Diencephalon (tissue), 2 donors: ENCODE data around the genes TAGLN and BACE1.

- RAMPAGE, long total RNA = no peak
Observed at GRCh38 chr11:115523934-115524333, 19.7 kb upstream of the CADM1 start.

DNA sequence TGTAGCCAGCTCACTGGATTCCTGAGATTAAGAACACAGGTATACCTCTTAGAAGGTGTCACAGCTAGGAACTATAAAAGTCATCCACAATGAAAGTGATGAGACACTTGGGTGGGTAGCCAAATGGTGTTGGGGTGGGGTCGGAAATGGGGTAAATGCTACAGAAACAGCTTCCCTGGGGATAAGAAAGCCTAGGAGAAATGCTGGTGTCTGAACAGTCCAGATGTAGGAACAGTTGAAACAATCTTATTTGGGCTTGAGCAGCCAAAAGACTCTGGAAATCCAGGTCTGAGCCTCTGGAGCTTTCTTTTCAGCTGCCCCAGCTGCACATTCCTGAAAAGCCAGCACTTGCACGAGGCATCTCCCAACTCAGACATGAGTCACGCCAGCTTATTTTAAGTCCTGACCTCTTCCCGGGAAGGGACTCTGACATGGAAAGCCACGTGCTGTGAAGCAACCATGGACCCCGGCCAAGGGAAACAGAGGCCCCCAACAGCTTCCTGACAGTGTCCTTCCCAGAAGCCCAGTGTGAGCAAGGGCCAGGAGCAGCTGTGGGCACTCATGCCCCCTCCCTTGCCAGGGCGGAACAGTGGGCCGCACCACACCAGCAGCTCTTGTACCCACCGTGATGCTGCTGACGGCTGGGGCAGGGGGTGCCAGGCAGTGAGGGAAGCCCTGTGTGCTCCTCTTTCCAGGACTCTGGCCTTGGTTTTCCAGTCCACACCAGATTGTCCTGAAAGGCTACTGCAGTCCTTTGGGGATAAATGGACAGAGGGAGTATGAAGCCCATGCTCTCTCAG, 118.7 kb upstream of the CADM1 start:
- RAMPAGE, long total RNA = no peak

GRCh38 chr11:115720387-115721023, 216.3 kb upstream of the CADM1 start:
- RAMPAGE, long total RNA = no peak

DNA sequence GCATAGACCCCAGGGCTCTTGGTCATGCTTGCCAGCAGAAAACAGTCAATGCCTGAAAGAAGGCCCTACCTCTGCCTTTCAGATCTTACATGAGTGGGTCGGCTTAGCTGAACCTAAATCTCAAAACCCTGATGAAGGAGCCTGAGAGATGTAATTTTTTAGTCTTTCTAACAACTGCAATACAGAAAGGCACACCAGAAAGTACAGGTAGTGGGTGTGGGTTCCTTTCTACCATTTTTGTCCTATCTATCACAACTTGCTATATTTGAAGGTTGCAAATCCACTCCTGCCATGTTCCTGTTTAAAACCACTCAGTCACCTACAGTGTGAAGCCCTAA, 336.0 kb upstream of the CADM1 start:
- RAMPAGE, long total RNA = no peak

DNA sequence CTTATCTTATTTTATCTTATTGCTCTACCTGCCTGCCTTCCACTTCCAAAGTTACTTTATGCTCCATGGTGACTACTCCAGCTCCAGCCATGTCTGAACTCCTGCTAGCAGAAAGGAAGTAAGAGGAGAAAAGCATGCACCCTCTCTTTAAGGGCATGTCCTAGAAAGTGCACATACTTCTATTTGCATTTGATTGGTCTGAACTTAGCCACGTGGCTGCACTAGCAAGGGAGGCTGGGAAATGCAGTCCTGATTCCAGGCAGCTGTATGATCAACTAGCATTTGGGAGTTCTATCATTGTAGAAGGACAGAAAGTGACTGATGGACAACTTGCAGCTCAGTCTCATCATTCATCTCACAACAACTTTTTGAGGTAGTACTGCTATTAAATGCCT, 515.7 kb downstream of the BUD13 start:
- RAMPAGE, long total RNA = no peak

GRCh38 chr11:116788557-116788920, 716 bp upstream of the ZPR1 start:
- RAMPAGE, long total RNA = no peak

GRCh38 chr11:116816278-116816686, 6.8 kb downstream of the APOA4 start:
- RAMPAGE, long total RNA = no peak

DNA sequence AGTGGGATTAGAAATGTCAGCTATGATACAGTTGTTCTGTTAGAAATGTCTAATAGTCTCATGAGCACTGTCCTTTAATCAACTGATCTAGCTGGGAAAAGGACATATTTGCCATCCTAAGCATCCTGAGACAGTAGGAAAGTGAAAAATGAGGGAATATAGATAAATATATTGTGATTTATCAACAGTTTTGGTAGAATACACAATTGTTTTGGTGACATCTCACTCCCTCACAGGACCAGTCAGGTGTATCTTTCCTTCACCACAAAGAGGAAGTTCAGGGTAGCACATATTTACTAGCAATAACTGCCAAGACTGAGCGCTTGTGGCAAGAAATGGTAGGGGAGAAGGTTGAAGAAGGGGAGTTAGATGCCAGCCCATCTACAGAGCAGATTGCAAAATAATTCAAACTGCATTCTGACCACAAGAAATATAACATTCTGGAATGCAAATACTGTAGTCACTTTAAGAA, 90.9 kb upstream of the APOA1 start:
- RAMPAGE, long total RNA = no peak

GRCh38 chr11:116984128-116984656, 114.0 kb downstream of the SIK3 start:
- RAMPAGE, long total RNA = no peak

DNA sequence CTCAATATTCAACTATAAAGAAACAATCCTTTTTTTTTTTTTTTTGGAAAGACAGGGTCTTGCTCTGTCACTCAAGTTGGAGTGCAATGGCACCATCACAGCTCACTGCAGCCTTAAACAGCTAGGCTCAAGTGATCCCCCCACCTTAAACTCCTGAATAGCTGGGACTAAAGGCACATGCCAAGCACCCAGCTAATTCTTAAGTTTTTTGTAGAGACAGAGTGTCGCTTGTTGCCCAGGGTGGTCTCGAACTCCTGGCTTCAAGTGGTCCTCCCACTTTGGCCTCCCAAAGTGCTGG, 31.8 kb downstream of the SIK3 start:
- RAMPAGE, long total RNA = no peak

GRCh38 chr11:117071029-117071887, 27.0 kb downstream of the SIK3 start:
- RAMPAGE, long total RNA = no peak

GRCh38 chr11:117079614-117080412, 18.4 kb downstream of the SIK3 start:
- RAMPAGE, long total RNA = no peak

GRCh38 chr11:117196865-117197656, 2.1 kb upstream of the TAGLN start:
- RAMPAGE, long total RNA = no peak

DNA sequence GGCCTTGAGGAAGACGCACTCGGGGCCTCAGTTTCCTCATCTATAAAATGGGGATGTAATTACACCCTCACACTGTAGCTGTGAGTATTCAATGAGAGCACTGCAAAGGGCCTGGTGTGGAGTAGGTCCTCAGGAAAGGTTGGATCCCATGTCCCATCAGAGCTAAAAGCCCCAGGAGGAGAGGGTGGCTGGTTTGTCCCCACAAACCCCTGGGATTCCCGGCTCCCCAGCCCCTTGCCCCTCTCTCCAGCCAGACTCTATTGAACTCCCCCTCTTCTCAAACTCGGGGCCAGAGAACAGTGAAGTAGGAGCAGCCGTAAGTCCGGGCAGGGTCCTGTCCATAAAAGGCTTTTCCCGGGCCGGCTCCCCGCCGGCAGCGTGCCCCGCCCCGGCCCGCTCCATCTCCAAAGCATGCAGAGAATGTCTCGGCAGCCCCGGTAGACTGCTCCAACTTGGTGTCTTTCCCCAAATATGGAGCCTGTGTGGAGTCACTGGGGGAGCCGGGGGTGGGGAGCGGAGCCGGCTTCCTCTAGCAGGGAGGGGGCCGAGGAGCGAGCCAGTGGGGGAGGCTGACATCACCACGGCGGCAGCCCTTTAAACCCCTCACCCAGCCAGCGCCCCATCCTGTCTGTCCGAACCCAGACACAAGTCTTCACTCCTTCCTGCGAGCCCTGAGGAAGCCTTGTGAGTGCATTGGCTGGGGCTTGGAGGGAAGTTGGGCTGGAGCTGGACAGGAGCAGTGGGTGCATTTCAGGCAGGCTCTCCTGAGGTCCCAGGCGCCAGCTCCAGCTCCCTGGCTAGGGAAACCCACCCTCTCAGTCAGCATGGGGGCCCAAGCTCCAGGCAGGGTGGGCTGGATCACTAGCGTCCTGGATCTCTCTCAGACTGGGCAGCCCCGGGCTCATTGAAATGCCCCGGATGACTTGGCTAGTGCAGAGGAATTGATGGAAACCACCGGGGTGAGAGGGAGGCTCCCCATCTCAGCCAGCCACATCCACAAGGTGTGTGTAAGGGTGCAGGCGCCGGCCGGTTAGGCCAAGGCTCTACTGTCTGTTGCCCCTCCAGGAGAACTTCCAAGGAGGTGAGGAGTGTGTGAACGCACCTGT, at the start of gene TAGLN:
Gene TAGLN, plus strand, starts transcription at position 622 of the 1,106 bp plus-strand sequence.
- RAMPAGE, long total RNA = no peak

DNA sequence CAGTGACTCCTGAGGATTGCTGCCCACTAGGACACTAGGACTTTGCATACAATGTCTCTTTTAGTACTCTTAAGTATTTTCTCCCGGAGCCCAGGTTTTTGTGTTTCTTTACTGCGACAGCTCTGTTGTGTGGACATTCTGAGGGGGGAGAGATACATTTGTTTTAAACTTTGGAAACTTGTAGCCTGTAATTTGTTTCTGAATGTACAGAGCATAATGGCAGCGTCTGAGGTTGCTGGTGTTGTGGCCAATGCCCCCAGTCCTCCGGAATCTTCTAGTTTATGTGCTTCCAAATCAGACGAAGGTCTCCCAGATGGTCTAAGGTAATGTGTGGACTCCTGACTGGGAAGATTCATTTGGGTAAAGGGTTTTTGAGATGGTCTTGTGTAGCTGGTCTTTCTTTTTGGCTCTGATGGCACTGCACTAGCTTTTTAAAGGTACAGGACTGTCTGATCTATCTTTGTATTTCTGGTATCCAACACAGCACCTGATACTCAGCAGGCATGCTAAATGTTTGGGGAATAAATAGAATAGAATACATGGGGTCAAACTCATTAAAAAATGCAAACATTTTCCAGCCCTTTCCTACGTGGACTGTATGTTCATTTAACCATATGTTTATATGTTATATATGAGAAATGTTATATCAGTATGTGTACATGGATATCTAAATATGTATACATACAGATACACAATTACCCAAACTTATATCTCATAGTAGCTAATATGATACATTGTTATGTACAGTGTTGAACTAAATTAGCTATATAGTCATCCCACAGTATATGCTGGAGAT, 1.8 kb downstream of the RNF214 start:
- RAMPAGE, long total RNA = no peak

DNA sequence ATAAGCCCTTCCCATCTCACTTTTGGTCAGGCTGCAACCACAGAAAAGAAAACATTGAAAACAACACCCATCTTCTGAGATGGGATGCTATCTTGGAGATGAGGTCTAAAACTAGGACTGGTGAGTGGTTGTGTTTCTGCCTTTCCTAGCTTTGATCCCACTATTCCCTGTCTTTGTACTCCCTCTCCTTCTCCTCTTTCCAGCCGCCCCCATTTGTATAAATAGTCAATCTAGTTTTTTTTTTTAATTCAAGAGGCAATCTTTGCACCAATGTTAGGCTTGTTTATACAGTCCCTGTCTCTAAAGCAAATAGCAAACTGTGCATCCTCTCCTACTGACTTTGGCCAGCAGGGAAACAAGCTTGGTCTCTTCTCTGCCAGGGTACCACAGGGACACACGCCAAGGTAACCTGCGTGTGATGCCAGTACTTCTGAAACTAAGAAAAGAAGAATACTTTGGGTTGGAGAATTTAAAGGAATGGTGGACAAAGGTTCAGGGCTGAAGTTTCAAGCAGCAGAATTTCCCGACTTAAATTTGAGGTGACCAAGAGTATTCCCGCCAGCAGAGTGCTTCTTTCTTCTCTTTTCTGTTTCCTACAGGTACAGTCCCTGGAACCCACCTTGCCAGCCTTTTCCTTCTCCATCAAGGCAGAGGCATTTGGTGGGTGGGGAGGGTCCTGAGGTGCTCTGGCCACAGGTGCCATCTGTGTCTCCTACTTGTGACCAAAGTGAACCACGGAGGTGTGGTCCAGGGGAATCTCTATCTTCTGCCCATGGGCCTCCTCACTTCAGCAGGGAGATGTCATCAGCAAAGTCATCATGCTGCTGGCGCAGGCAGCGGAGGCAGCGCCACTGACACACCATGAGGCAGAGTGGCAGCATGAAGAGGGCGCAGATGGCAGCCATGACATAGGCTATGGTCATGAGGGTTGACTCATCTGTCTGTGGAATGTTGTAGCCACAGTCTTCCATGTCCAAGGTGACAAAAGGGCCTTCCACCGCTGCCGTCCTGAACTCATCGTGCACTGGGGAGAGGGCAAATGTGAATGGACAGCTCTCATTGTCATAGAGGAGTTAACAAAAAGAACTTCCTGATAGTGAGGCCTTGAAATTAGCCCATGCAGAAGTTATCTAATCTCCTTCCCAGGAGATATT, 26.9 kb downstream of the BACE1 start:
- RAMPAGE, long total RNA = no peak

DNA sequence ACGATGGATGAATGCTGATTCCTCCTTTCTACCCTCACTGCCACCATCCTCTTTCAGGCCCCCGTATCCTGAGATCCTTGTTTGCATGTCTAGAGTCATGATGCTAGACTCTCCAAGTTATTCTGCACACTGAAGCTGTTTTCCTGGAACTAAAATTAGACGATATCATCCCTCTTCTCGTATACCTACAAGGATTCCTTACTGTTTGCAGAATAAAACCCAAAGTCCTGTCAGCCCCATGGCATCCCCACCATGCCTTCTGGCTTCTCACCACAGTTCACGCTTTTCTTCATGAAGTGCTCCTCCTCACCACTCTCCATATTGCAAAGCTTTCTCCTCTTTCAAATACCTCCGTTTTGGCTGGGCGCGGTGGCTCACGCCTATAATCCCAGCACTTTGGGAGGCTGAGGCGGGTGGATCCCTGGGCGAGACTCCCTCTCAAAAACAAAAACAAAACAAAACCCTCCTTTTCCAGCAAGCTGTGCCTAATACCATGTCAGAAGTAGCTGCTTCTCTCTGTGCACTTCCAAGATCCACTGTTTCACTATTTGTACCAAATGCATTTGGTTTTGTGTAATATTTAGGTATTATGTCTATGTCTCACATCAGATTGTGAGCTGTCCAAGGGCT, 6.8 kb downstream of the BACE1 start:
- RAMPAGE, long total RNA = no peak

DNA sequence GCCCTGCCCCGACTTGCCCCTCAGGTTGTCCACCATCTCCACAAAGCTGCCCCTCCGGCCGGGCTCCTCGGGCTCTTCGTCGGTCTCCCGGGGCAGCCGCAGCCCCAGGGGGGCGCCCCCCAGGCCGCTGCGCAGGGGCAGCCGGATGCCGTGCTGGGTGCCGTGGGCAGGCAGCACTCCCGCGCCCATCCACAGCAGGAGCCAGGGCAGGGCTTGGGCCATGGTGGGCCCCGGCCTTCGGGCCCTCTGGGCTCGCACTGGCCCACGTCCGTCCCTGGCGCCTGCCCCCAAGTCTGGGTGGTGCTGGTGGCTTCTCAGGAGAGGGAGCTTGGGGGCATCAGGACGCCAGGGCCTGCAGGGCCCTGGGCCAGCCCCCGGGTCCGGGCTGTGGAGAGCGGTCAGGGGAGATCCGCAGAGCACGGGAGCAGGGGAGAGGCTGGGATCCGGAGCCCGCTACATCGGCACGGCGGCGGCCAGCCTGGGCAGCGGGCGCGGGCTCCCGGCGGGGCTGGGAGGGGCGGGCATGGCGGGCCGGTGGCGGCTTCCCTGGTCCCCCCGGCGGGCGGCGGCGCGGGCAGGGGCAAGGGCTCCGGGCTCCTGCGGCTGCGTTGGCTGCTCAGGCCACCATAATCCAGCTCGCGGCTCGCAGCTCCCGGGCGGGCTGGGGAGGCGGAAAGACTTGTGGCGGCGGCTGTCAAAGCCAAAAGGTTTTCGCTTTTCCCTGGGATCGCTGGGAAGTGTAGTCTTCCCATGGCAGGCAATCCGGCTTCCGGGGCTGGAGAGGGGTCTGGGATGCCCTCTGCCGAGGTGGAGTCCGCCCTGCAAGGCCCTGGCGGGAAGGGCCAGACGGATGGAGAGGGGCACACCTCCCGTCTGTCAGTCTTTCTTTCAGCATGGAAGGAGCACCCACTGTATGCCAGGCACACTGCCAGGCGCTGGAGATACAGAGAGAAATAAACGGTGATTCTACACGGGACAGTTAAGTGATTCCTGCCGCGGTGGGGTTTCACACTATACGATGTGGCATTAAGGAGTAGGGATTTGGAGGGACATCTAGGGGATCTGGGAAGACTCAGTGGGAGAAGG, at the start of gene BACE1:
Gene BACE1, minus strand, starts transcription at position 683 of the 1,086 bp plus-strand sequence.
- RAMPAGE, long total RNA = no peak

- RAMPAGE, long total RNA = no peak
Observed at GRCh38 chr11:117371027-117371471, 43.4 kb downstream of the CEP164 start.

DNA sequence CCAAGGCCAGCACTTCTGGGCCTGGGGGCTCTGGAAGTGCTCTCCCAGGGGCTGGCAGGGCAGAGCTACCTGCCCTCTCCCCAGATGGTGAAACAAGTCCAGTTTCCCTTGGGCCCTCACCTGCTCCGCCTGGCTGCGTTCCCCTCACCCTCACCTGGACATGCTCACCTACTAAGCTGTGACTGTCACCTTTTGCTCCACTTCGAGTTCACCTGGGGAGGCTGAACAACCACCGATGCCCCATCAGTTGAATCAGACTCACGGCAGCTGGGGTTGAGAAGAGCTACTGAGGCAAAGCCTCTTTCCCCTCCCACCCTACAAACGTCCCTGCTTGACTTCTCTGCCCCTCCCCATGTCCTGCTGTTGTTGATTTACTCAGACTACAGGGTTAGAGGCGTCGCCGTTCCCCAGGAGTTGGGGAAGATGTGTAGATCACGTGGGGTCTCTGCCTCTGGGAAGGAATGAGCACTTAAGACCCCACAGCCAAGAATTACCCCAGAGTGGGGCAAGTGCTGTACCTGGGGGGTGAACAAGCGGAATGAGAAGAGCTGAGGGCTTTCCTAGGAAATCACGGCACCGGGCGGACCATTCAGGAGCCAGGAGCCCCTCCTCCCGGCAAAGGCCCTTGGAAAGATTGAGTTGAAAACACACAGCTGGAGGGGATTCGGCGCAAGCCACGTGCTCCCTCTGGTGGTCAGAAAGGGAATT, 7.2 kb downstream of the FXYD2 start:
- RAMPAGE, long total RNA = no peak